Osteocyte (in vitro differentiated cells): Measurements from ENCODE around the genes GID4, TOP3A, B9D1 and SLC47A1.

GRCh38 chr17:18039258-18040323 lies at the start of gene GID4:
TSS of gene GID4 (plus strand) at chr17:18039408.
- PRO-cap: bidirectional peak, plus-strand start at chr17:18039441, minus-strand start at chr17:18039168; unidirectional peak, minus-strand start at chr17:18039989

DNA sequence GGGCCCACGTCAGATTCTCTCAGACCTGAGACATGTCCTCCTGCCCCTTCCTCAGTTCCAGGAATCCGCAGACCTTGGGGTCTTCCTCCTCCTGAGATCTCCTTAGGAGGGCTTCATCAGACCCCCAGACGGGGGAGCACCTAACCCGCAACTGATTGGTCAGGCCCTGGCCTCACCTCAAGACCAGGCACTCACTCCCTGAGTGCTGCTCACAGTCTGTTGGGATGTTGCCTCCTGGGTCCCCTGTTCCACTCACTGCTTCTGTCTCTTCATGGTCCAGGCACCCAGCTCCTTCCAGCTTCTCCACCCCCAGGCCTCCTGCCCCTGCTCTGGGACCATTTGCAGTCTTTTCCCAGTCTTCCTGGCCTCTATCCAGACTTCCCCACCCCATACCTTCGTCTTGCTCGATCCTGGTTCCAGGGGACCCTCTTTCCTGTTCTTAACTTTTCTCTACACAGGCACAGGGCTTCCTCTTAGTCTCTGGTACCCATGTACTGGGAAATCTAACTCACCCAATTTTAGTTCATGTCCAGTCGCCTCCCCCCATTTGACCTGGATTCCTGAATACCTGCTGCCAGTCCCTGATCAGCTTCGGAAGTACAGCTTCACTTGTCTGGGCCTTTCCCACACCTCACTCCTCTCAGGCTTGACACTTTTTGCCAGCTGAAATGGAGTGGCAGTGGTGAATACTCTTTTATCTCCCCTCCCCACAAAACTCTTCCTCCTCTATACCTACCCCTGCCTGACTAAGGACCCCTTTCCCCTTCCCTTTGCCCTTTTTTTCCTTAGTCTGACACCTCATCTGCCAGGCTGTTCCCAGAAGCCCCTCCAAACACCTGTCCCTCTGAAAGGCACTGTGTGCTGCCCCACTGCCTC lies 1.4 kb downstream of the GID4 start:
- PRO-cap: no peak

DNA sequence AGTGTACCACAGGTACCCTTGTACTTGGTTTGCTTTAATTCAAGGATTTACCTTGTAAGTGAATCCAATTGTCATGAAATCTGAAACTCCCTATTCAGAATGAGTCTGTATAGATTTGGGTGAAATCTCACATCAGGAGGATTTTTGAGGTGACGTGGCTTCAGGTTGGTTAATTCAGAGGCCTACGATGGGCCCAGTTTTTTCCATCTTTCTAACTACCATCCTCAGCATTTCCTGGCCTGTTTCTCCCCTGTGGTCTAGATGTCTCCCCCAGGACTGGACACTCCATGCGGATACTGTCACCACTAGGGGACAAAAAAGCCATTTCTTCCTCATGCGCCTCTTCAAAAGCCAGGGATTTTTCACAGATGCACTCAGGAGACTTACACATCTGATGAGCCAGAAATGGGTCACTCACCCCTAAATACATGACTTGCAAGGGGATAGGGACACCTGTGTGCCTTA lies 4.7 kb downstream of the GID4 start:
- PRO-cap: no peak

DNA sequence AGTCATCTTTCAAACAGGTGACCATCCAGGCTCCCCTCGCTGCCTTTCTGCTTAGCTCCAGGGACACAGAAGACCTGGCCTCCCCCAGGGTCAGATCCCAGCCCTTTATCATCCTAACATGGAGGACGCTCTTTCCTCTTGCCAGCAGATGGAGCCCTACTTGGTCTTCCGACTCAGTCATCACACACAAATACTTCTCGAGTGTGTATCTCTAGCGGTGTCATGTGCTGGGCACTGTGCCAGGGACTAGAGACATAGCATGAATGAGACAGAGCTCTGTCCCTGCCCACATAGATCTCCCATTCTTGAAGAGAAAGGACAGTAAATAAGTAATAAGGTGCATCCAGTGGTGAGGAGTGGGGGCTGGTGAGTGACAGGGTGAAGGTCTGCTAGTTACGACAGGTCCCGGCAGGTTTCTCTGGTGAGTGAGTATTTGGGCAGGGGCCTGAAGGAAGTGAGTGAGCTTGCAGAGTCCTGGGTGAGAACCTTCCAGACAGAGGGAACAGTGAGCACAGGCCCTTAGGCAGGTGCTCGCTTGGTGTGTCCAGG lies 6.3 kb downstream of the DRG2 start:
- PRO-cap: no peak

DNA sequence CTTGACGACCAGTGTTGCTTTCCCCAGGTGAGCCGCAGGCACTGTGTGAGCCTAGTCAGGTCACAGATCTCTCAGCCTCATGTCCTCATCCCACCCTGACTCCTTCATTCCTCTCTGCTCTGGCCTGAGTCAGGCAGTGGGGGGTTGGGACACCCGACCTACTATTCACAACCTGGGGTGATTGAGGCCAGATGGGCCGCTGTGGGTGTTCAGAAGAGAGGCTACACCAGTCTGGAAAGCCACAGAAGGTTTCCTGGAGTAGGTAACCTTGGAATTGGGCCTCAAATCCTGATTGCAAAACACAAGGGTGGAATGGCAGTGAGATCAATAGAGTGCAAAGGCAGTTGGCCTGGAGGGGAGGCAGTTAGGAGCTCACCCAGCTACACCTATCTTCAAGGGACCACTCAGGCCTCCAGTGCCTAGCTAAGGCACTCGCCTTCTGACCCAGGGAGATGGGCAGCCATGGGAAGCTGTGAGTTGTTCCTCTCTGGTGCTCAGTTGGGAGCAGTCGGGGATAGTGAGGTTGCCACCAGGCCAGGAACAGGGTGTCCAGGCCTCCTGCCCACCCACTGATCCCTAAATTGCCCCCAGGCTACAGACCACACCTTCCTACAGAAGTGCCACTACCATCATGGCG lies 29.8 kb downstream of the MYO15A start:
- PRO-cap: no peak

GRCh38 chr17:18257828-18258469 lies 589 bp downstream of the FLII start:
- PRO-cap: bidirectional peak, plus-strand start at chr17:18258017, minus-strand start at chr17:18257894; bidirectional peak, plus-strand start at chr17:18258182, minus-strand start at chr17:18258219; bidirectional peak, plus-strand start at chr17:18258552, minus-strand start at chr17:18258429

DNA sequence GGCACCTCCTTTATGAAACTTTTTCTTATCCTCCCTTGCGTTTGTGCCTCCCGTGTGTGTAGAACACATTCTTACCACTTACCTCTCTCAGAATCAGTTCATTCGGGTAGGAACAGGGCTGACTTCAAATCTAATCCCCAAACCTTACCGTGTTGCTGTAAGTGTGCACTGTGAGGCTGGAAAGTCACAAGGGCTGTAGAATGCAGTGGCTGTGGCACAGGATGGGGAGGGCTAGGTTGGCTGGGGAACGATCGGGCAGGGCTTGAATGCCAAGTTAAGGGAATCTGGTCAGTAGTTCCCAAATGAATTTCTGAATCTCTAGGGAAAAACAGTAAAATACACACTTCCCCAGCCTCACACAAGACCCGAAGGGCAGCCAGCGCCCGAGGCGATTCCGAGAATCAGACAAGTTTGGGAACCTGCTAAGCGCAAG lies 839 bp downstream of the TOP3A start:
- PRO-cap: no peak

GRCh38 chr17:18314417-18315136 lies at the start of gene TOP3A:
TSS of gene TOP3A (minus strand) at chr17:18314994.
- PRO-cap: bidirectional peak, plus-strand start at chr17:18315293, minus-strand start at chr17:18314980

GRCh38 chr17:18855684-18856498 lies 2.0 kb upstream of the PRPSAP2 start:
- PRO-cap: bidirectional peak, plus-strand start at chr17:18856341, minus-strand start at chr17:18856170

GRCh38 chr17:18865271-18865877 lies 7.4 kb downstream of the PRPSAP2 start:
- PRO-cap: no peak

GRCh38 chr17:19063321-19064277 lies 16.8 kb upstream of the GRAP start:
- PRO-cap: unidirectional peak, plus-strand start at chr17:19063598; unidirectional peak, minus-strand start at chr17:19064136

GRCh38 chr17:19271602-19271942 lies 34.4 kb downstream of the EPN2 start:
- PRO-cap: no peak

- PRO-cap: bidirectional peak, plus-strand start at chr17:19362315, minus-strand start at chr17:19362364; bidirectional peak, plus-strand start at chr17:19362777, minus-strand start at chr17:19362710; unidirectional peak, minus-strand start at chr17:19362951
Measured at GRCh38 chr17:19362061-19363299, at the start of gene B9D1. TSS of gene B9D1 (minus strand) at chr17:19362723.

DNA sequence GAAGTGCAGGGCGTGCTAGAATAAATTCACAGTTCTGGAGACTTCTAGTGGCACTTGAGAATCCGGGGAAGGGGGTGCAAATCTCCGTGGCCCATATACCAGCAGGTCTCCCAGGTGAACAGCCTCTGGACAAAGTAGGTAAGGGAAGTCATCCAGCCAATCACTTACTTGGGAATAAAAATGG lies 41.4 kb downstream of the RNF112 start:
- PRO-cap: no peak

DNA sequence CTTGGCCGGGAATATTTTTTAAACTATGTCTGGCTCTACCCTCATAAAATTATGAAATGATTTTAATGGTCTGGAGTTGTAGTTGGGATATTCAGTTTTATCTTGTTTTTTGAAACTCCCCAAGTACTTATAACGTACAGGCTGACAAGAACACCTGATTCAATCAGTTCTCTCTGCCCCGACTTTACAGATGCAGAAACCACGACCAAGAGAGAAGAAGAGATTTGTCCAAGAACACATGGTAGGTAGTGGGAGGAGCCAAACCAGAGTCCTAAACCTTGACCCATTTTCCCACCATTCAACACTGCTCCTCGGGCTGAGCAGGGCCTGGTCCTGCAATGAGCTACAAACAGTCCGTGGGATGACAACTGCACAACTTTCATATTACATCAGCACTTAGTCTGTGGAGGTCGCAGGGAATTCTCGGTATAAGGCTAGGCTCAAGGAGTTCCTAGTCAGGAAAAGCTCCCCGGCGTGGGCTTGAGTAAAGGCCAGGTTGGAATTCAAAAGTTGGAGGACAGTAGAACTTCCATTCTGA lies 45.7 kb upstream of the SLC47A1 start:
- PRO-cap: no peak

DNA sequence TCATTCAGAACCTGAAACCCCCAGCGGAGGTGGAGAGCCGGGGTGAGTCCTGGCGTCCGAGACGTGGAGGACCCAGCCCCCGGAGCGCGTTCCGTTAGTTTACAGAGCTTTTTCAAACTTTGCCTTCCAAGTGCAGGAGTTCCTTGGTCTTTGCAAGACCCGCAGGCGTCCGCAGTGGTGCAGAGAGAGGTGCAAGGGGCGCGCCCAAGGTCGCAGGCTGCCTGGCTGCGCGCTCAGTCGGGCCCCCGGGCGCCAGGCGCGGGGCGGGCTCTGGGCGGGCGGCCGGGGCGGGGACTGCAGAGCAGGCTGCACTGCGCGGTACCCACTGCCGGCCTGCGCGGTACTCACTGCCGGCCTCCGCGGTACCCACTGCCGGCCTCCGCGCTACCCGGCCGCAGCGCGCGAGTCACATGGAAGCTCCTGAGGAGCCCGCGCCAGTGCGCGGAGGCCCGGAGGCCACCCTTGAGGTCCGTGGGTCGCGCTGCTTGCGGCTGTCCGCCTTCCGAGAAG lies at the start of gene SLC47A1:
Gene SLC47A1 (plus strand): TSS at position 325 of the 510 bp plus-strand sequence.
- PRO-cap: no peak

DNA sequence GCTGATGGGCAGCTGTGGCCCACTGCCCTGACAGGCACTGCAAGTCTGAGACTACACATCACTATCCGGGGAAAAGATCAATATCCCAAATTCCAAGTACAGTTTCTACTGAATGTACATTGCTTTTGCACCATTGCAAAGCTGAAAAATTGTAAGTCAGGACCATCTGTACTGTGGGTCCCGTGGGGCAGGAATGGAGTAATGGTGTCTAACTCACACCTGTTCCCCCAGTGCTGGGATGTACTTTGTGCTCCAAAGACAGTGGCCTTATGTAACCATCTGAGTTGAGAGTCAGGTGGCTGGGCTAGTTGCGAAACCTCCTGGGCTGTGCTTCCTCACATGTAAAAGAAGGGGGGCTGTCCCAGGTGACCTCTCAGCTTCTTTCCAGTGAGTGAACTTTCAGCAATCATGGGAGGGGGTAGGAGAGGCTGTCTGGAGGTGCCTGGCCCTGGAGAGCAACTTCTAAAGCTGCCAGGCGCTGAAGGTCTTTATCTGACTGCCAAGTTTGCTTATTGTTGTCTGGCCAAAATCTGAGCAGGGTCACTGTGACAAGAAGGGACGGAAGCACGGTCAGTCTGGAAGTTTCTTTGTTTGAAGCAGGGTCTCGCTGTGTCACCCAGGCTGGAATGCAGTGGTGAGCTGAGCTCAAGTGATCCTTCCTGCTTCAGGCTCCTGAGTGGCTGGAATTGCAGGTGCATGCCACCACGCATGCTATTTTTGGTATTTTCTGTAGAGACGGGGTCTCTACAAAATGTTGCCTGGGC lies 4.9 kb downstream of the SLC47A1 start:
- PRO-cap: no peak

DNA sequence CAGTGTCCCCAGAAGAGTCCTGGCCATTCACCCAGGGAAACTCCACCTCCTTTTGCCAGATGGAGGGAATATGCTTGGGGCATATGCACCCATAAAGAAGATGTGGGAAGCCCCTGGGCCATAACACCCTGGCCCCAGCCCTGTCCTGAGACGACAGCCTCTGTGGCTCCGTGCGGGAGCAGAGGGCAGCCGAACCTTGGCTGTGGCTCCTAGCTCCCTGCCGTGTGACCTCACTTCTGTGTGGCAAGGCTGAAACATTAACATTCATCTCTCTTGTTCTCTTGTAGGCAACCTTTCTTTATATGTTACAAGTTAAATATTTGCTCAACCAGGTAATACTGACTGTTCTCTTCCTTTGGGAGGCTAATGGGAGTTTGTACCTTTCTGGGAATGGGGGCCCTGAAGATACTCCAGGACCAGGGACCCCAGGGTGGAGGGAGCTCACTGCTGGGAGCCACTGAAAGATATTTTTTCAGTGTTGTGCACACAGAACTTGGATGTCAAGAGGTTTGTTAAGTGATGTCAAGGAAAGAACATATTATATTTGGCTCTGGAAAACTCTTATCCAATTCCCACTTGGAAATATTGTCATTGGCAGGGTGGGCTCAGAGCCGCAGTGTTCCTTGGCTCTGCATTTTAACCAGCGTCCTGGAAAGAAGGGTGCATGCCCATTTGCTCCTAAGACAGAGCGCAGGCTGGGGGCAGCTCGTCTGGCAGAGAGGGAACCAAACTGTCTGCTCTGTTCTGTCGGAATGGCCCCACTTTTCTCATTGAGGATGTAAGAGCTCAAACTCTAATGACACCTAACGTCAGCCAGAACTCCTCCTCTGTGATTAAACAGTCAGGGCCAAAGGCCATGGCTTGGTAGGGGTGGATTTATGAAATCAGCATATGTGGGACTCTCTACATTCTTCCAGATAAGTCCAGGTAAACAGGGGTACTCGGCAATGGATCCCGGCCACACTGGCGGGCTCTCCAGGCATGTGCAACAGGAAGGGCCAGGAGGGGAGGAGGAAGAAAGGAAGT lies 17.8 kb downstream of the SLC47A1 start:
- PRO-cap: no peak

DNA sequence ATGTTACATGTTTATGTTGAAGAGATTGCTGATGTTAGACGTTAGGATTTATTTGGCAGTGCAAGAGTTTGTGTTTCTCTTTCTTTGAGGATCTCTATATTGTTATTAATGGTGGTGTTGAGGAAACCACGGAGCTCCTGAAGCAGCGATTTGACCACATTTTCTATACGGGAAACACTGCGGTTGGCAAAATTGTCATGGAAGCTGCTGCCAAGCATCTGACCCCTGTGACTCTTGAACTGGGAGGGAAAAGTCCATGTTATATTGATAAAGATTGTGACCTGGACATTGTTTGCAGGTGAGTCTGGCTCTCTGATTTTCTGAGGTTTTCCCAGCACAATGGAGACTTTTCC lies 7.7 kb downstream of the ALDH3A2 start:
- PRO-cap: no peak

GRCh38 chr17:19703212-19704326 lies 12.8 kb downstream of the SLC47A2 start:
- PRO-cap: no peak